Hepatocyte (in vitro differentiated cells and primary cell): ENCODE measurements around the genes FEZ2, VIT, STRN and PRKD3.

DNA sequence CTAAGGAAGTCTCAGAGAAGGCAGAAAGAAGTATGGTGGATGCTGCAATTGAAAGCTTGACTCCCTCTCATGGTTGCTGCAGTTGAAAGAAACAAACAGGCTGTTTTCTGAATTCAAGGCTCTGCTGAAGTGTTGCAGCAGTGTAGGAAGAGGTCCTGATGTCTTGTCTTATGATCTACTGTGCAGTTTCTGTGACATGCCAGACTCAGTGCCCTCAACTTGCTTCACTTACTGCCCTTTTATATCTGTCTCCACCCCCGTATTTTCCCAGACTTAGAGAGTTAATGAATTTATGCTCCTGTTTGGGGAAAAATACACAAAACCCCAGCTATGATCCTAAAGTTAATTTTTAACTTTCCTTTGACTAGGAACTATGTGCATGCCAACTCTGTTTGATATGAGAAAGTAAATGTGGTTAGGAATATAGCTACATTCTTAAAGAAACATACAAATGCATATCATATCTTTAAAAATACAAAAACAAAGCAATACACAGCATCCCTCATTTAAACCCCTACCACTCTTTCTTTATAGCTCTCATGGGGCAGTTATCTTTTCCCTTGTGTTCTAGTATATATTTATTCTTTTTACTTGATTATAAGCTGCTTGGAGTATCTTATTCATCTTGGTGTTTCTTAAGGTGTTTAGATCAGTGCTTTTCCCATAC, 655.4 kb upstream of the FAM98A start:
- RAMPAGE, long total RNA = no peak
- RRBS = no CpG with 5 or more reads among the region's 1 CpG

GRCh38 chr2:36354682-36355172, 851 bp upstream of the CRIM1 start:
- RAMPAGE, long total RNA = no peak
- RRBS = no CpG with 5 or more reads among the region's 14 CpGs

DNA sequence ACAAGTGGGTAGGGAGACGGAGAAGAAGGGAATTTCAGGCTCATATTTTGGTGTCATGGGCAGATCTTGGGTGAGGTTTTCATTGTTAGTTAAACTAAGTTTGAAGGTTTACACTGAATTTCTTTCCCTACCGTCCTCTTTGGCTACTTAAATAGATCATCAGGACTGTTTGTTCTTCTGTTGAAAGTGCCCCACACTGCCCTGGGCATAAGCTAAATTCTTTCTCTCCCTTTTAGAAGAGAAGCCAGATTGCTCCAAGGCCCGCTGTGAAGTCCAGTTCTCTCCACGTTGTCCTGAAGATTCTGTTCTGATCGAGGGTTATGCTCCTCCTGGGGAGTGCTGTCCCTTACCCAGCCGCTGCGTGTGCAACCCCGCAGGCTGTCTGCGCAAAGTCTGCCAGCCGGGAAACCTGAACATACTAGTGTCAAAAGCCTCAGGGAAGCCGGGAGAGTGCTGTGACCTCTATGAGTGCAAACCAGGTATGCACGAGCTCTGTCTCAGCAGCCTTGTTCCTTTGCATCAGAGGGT, 85.5 kb downstream of the CRIM1 start:
- RAMPAGE, long total RNA = no peak
- RRBS = no CpG with 5 or more reads among the region's 12 CpGs

- RAMPAGE, long total RNA = no peak
- RRBS = no CpG with 5 or more reads among the region's 4 CpGs
Measured at GRCh38 chr2:36469568-36470037, 114.0 kb downstream of the CRIM1 start.

GRCh38 chr2:36522060-36522434, 75.9 kb downstream of the FEZ2 start:
- RAMPAGE, long total RNA = no peak
- RRBS = no CpG with 5 or more reads among the region's 5 CpGs

DNA sequence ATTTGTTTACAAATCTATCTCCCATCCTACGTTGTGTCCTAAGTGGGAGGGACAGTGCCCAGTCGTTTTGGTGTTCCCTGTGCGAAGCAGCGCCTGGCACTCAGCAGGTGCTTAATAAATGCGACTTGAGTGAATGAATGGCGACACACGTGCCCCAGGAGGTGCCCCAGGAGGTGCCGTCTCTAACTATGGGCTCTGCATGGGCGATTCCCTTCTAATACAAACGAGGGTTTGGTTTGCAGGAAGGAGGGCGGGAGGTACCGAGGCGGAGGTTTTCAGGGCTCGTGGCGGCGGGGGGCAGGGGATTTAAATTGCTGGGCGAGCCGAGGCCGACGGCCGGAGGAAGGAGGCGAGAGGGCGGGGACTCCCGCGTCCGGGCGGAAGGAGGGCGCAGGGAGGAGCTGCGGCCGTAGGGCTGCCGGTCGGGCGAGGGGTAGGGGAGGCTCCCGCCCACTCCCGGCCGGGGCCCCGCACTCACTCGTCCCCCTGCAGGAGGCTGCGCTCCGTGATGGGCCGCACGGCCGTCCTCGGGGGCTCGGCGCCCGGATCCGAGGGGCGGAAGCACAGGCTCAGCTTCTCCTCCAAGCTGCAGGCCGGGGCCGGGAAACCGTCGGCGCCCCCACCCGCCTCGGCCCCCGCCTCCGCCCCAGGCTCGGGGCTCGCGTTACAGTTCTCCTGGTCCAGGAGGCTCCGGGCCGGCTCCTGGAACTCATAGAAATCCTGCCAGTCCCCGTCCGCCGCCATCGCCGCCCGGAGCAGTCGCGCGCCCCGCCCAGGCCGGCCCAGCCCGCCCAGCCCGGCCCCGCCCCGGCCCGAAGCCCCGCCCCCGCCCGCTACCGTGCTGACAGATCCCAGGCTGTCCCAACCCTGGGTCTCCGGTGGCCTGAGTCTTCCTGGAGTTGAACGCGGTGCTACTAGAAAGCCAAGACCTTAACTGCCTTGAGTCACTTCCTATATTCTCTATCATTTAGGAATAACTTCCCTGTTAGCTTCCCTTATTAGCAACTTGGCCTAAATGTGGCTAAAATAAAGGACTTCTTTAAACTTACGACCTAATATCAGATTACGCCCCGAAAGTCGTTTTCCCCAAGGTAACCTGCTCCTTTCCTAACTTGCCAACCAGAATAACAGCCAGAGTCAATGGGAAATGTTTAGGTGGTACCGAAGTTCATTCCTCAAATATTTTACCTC, at the start of gene FEZ2:
FEZ2 (minus strand) TSS at position 770 of the 1,191 bp plus-strand sequence.
- RAMPAGE, long total RNA = no peak
- RRBS = 2% methylated on average over 45 of the region's 91 CpGs

GRCh38 chr2:36696634-36696902, at the start of gene VIT:
VIT (plus strand) TSS chr2:36696707.
- RAMPAGE, long total RNA = no peak
- RRBS = no CpG with 5 or more reads among the region's 2 CpGs

- RAMPAGE, long total RNA = no peak
- RRBS = no CpG with 5 or more reads among the region's 4 CpGs
Measured at GRCh38 chr2:36821271-36821682, 124.8 kb downstream of the VIT start.

DNA sequence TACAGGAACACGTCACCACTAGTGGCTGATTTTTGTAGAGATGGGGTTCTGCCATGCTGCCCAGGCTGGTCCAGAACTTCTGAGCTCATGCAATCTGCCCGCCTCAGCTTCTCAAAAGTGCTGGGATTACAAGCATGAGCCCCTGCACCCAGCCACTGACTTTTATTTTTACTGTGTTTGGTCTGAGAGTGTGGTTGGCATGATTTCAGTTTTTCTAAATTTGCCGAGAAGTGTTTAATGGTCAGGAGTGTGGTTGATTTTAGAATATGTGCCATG, 100.2 kb downstream of the STRN start:
- RAMPAGE, long total RNA = no peak
- RRBS = no CpG with 5 or more reads among the region's 3 CpGs

- RAMPAGE, long total RNA = no peak
- RRBS = no CpG with 5 or more reads among the region's 2 CpGs
Measured at GRCh38 chr2:36912351-36912886, 53.9 kb downstream of the STRN start.

DNA sequence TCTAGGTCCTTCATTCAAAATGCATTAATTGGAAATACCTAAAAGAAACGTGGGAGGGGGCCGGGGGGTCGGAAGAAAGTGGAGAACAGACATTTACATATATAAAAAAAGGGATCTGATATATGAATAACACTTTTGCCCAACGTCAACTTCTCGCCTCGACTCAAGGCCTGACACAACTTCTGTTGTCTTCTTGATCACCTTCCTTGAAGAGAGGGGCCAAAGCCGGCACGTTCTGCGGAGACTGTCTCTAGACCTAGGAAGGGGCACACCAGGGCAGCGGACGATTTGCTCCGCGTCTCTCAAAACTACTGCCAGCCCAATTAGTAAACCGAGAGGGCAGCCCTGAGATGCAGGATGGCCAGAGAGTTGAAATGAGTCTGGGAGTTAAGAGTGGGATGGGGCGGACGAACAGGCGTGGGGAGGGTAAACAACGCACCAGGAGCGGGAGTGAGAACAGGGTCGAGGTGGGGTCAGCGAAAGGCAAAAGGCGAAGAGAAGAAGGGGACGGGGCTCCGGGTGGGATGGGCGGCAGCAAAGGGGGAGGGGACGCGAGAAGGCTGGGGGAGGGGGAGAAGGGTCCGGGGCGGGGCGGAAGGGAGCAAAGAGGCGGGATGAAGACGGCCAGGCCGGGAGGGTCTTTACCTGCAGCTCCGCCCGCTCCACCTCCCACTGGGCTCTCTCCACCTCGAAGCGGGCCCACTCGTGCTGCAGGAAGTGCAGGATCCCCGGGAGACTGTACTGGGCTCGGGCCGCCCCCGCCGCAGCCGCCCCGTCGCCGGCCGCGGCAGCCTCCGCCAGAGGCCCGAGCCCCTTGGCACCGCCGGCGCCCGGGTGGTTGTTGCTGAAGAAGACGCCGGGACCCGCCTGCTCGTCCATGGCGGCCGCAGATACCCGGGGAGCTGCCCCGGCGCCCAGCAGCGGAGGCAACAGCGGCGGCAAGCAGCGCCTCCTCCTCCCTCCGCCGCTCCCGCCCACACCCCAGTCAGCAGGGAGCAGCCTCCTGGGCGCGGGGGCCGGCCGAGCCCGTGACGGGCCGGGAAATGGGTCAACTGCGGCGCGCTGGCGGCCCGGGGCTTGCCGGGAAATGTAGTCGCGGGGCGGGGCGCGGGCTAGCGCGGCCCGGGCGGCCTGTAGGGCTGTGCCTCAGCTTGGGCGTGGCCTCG, at the start of gene STRN:
STRN (minus strand) TSS at position 952 of the 1,166 bp plus-strand sequence.
- RAMPAGE, long total RNA = no peak
- RRBS = 2% methylated on average over 49 of the region's 95 CpGs

- RAMPAGE, long total RNA = no peak
- RRBS = no CpG with 5 or more reads among the region's 4 CpGs
Measured at GRCh38 chr2:37226886-37227200, 4.6 kb downstream of the CEBPZ start.

GRCh38 chr2:37324191-37324840, at the start of gene PRKD3:
PRKD3 (minus strand) TSS chr2:37324833.
- RAMPAGE, long total RNA = start-site peak on the minus strand at chr2:37324723-37324836, 46 and 27 reads in 2 replicates
- RRBS = 1% methylated on average over 33 of the region's 86 CpGs

DNA sequence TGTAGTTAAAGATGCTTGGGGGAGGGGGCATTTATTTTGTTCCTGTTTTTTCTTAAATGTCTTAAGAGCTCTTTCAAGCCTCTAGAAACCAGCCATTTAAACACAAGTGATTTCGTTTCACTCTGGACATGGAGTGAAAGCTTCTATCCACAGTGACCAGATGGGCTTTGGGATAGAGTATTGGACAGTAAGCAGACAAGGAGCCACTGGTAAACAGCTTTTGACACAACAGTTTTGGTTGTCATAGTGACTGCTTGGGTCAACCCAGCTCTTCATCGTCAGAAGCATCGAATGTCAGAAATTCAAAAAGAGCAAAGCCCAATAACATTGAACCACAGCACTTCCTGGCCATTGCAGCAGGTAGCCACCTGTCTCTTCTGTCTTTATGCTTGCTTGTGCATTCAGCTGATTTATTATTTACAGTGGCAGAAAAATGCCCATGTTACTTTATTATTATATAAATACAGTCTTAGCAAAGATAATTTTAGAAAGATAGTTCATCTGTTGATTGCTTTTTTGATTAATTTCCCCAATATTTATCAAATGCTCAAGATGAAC, 5.1 kb downstream of the QPCT start:
- RAMPAGE, long total RNA = no peak
- RRBS = no CpG with 5 or more reads among the region's 3 CpGs

DNA sequence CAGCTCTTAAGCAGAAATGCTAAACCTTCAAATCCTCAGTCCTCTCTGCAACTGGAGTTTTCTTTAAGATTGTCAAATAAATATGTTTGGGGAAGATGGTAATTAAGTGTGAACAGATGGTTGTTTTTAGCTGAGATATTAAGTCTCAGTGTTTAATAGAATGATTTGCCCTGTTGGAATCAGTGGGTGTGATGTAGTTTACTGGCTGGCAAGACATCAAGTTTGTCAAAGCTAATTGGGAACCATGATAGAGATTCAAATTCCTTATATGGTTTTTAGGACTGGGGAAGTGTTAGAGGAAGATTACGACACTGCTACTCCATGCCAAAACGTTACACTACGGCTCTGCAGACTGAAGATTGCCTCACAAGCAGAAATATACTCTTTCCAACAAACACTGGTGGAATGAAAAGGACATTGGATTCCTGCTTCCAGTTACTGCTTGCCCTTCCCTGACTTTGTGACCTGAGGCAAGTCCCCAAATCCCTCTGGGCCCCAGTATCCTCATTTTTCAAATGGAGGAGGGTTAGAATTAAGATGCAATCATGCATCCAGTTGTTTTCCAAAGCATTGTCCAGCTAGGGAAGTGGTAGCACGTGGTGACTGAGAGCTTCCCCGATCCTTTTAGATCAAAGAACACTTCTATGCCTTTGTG, 147.6 kb downstream of the CDC42EP3 start:
- RAMPAGE, long total RNA = no peak
- RRBS = no CpG with 5 or more reads among the region's 5 CpGs

- RAMPAGE, long total RNA = no peak
- RRBS = no CpG with 5 or more reads among the region's 9 CpGs
Measured at GRCh38 chr2:37600005-37600525, 71.4 kb downstream of the CDC42EP3 start.

GRCh38 chr2:37654913-37655382, 16.5 kb downstream of the CDC42EP3 start:
- RAMPAGE, long total RNA = no peak
- RRBS = no CpG with 5 or more reads among the region's 4 CpGs

GRCh38 chr2:37674994-37675278, 3.5 kb upstream of the CDC42EP3 start:
- RAMPAGE, long total RNA = no peak
- RRBS = no CpG with 5 or more reads among the region's 1 CpG

- RAMPAGE, long total RNA = no peak
- RRBS = no CpG with 5 or more reads among the region's 6 CpGs
Measured at GRCh38 chr2:37768377-37768977, 97.0 kb upstream of the CDC42EP3 start.

- RAMPAGE, long total RNA = no peak
- RRBS = no CpG with 5 or more reads among the region's 2 CpGs
Measured at GRCh38 chr2:37795890-37796395, 124.5 kb upstream of the CDC42EP3 start.